Left colon (tissue), 1 donor: Measurements from ENCODE around the gene CCDC127.

DNA sequence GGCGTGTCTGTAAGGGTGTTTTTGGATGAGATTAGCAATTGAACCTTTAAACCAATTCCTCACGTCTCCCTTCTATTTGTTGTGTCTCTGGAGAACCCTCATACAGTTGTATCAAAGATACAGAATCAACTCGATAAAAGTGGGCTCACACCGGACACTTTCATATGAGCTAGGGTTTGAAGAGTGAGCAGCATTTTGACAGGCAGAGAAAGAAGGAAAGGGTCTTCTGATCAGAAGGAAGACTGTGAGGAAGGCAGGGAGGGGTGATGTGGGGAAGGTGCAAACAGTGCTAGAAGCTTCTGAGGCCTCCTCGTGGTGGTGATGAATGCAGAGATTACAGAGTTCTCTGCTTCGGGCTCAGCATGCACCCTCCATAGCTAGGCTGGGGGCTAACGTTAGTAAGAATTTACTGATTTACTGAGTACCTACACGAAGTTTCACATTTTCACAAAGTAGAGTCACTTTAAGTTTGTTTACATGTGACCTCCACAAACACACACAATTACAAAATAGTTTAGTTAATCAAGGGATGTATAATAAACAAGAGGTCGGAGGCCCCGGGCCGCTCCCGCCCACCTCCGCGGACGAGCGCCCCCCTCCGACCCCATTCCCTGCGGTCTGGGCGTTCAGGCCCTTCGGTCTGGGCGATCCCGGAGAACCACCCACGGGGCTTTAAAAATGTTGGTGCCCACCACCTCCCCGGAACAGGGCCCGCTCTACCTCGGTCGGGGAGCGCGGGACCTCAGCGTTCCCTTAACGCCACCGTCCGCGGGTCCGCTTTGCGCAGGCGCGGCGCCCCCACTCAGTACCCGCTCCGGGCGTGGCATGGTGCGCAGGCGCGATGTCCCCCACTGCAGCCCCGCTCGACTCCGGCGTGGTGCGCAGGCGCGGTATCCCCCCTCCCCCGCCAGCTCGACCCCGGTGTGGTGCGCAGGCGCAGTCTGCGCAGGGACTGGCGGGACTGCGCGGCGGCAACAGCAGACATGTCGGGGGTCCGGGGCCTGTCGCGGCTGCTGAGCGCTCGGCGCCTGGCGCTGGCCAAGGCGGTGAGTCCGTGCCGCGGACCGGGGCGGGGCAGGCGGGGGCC is at the start of gene CCDC127:
Gene CCDC127 (minus strand): TSS at position 781 of the 1,087 bp plus-strand sequence.
- PRO-cap, result bidirectional peak, plus-strand start at position 948 of the sequence, minus-strand start at position 776 of the sequence

- PRO-cap, result no peak
Observed at GRCh38 chr5:225713-226317, 7.7 kb downstream of the SDHA start.

- PRO-cap, result no peak
Observed at GRCh38 chr5:243267-244415, 25.5 kb downstream of the SDHA start.

GRCh38 chr5:505781-506571 is 18.3 kb downstream of the SLC9A3 start:
- PRO-cap, result bidirectional peak, plus-strand start at chr5:506268, minus-strand start at chr5:506075

DNA sequence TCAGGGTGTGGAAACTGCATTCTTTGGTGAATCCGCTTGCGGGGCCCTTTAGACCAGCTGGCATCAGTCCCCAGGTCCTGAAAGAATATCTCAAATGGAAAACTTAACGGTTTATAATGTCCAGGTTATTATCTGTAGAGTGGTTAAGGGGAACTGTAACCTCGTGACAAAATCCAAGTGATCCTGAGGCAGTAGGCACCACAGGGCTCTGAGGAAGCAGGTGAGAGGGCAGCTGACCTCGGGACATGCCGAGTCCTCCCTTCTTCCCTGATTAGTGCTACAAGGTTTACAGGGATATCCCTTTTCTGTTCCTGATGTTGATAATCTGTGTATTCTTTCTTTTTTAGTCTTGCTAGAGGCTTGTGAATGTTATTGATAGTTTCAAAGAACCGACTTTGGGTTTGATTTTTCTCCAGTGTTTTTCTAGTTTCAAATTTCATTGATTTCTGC is 1.6 kb downstream of the CEP72 start:
- PRO-cap, result no peak

GRCh38 chr5:690885-691475 is 2.2 kb downstream of the TPPP start:
- PRO-cap, result no peak

DNA sequence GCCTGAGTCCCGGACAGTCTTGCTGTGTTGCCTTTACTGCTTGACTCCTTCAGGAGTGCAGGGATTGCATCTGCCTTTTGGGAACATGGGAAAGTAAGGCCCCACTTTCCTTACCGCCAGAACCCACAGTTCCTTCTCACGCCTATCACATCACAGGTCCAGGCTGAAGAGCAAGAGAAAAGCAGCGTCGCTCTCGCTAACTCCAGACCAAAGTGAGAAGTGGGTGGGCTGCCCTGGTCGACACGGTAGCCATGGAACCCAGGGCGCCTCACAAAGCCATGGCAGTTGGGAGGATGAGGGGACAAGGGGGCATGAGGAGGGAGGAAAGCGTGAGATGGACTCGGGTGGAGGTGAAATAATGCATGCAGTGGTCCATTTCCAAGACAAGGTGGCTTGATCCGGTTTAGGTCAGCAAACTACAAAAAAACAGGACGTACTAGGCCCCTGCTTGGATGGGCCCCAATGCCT is 8.0 kb upstream of the ZDHHC11 start:
- PRO-cap, result no peak

- PRO-cap, result no peak
Observed at GRCh38 chr5:870166-870655, 19.4 kb upstream of the ZDHHC11 start.

DNA sequence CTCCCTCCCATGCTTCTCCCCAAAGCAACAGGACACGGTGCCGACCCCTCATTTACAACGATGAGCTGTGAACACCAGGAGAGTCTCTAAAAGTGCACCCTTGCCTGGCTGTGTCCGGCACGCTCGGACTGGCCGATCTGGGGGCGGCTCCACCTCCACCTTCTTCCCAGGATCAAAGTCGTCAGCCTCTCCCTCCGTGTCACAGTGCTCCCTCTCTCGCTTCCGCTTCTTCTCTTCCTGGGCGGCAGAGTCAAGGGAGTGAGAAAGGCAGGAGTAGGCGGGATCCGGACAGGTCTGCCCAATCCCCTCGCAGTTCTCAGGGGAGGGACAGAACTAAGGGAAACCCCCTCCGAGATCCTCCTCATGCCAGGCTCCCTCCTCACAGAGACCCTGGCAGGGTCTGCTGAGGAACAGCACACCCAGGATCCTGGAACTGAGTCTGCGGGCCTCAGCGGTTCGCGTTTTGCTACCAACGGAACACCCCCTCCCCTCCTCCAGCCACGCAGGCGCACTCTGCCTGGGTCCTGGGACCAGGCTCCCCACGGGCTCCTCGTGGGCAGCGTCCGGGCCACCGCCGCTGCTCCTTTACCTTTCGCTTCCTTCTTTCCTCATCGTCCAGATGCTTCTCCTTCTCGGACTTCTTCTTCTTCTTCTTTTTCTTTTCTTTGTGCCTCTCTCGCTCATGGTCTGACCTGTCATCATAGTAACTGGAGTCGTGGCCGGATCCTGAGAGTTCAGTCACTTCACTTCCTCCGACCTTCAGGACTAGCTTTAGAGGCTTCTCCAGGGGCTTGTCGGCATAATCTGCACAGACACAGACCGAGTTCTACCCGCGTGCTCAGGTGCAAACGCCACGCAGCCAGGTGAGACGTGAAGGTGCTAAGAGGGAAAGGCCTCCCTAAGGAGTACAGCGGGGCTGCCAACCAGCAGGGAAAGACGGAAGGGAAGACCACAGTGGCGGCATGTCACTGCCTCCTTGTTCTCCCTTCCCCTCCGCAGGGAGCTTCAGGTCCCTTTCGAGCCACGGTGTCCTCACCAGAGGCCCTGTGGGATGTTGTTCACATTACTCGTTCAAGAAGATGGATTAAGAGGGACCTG is 1.2 kb downstream of the BRD9 start:
- PRO-cap, result bidirectional peak, plus-strand start at position 396 of the sequence, minus-strand start at position 236 of the sequence; unidirectional peak, plus-strand start at position 933 of the sequence

DNA sequence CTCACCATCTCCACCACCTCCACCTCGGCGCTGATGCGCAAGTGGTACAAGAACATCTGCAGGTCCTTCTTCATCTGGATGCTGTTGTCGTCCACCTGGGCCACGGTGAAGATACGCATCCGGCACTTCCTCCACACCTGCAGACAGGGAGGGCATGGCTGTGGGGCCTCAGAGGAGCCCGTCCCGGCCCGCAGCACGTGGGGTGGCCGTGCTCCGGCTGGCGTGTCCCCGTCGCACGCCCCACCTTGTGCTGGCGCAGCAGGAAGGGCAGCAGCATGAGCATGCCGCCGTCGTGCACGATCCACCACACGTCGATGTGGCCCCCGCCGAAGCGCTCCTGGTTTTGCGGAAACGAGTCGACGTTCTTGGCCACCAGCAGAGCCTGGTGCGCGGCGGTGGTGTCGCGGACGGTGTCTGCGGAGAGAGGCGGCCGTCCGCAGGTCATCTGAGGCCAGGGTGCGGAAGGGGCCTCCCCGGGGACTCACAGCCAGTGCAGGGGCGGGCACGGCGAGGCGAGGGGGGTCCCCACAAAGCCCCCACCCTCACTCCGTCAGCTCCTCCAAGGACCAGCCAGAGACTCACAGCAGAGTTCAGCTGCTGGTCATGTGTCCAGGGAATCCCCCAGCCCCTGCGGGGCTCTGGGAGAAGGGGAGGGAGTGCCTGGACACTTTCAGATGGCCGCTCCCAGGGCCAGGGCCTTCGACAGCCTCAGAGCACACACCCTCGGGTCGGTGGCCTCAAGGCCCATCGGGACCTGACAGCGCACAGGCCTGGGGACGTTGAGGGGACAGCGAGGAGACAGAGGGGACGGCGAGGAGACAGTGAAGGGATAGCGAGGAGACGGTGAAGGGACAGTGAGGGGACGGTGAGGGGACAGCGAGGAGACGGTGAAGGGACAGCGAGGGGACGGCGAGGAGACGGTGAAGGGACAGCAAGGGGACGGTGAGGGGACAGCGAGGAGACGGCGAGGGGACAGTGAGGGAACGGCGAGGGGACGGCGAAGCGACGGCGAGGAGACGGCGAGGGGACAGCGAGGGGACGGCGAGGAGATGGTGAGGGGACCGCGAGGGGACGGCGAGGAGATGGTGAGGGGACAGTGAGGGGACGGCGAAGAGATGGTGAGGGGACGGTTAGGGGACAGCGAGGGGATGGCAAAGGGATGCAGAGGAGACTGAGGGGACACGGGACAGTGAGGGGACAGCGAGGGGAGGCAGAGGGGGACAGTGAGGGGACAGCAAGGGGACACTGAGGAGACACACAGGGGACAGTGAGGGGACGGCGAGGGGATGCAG is 47.6 kb downstream of the SLC12A7 start:
- PRO-cap, result no peak

DNA sequence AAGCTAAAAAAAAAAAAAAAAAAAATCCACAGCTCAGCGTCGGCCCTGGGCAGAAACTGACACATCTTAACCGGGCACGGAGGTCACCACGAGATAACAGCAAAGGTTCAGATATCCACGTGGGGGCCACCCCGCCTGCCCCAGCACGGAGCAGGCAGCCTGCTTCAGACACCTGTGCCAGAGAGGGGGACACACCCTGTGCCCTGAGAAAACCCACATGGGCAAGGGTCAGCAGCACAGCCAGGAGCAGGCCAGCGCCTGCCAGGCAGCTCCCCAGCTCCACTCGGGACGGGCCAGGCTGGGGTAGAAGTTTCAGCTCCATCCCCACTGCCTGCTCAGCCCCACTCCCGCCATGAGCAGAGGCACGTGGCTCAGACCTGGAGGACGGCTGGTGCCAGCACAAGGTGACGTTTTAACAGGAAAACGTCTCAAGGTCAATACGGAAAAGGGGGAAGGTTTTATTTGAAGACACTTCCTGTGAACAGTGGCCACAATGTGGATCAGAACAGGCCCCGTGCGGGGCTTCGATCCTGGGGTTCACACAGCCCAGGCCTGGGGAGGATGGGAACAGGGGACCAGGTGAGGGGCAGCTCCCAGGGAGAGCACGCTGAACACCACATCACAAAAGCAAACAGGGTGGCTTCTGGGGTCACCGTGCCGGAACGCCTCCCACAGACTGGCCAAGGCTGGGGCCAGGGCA is 22.1 kb downstream of the SLC12A7 start:
- PRO-cap, result no peak

- PRO-cap, result no peak
Observed at GRCh38 chr5:1101690-1102699, 9.9 kb downstream of the SLC12A7 start.

DNA sequence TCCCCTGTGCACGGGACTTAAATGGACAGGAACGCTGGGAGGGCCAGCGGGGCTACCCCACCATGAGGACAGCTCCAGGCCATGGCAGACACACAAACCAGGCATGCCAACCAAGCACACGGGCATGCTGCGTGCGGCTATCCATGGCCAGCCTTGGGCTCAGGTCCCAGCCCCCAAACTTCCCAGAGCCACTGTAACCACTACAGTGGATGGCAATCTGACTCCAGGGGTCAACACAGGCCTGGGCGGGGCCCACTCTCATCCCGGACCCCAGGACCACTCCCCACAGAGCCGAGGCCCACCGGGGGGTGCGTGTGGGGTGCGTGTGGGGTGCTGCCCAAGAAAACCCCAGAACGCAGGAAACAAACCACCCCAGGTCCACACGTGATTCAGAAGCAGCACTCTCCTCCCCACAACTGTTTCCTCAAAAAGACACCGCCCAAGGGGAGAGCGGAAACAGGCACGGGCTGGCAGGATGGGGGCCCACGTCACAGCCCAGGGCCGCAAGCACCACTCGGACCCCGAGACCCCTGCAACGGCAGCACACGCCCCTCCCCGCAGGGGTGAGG is 7.4 kb downstream of the SLC12A7 start:
- PRO-cap, result no peak

DNA sequence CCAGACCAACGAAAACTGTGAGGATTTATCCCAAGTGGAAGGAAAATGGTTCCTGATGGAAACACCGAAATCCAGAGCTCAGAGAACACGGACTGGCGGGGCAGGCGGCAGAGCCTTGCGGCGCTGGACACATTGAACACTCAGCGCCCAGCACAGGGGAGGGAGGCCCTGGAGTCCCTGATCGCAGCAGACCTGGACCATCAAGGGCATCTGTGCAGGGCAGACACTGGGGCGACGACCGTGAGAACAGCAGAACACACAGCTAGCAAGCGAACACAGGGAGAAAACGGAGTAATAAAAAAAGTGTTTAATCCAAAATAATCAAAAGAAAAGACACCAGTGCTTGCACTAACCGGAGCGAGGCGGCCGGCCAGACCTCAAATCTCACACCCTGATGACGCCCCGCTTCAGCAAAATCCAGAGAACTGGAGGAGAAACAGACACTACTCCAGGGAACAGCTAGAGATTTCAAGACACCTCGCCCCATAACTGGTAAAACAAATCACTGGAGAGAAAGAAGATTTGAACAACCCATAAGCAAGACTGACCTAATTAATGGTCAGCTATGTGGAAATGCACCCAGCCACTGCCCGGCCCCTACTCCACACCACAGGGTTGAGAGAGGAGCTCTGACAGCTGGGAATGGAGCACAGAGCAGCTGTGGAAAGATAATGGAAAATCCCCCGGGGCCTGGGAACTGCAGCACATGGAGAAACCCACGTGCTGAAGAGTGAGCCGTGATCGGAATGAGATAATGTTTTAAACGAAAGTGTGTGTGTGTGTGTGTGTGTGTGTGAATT is 12.8 kb upstream of the SLC12A7 start:
- PRO-cap, result no peak

- PRO-cap, result no peak
Observed at GRCh38 chr5:1129353-1129673, 17.4 kb upstream of the SLC12A7 start.

DNA sequence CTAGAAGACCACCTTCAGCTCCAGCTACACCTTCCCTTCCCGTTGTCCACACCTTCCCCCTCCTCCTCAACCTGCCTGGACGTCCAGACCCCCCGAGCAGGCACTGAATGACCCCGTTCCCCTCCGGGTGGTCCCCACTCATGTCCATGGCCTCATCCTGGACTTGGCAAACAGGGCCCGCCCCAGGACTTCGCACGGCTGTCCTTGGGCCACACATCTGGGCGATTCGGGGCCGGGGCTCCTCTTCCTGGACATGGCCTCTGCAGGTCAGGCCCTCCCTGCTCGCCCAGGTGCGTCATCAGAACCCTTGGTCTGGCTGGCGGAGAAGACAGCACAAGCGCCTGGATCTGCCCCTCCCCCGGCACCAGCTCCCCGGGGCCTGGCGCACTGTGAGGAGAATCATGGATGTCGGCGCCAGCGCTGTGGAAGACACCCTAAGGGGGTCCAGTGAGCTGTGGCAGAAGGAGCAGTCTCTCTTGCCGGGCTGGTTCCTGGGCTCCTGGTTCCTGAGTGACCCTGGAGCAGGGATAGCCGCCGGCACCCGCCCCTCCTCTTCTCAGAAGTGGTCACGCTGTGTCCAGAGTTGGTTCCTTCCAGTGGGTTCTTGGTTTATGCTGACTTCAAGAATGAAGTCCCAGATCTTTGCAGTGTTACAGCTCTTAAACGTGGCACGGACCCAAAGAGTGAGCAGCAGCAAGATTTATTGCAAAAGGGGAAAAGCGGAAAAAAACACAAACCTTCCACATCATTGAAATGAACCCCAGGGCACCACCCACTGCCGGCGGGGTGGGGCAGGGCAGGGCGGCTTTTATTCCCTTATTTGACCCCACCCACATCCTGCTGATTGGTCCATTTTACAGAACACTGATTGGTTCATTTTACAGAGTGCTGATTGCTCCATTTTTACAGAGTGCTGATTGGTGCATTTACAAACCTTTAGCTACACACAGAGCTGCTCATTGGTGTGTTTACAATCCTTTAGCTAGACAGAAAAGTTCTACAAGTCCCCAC is 25.9 kb upstream of the SLC12A7 start:
- PRO-cap, result unidirectional peak, minus-strand start at position 508 of the sequence; unidirectional peak, minus-strand start at position 783 of the sequence

DNA sequence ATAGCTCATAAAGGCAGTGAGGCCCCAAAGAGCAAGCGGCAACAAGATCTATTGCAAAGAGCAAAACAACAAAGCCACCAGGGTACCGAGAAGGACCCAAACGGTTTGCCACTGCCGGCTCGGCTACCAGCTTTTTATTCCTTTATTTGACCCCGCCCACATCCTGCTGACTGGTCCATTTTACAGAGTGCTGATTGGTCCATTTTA is 28.5 kb upstream of the SLC6A19 start:
- PRO-cap, result no peak

- PRO-cap, result no peak
Observed at GRCh38 chr5:1324387-1325286, 20.3 kb downstream of the CLPTM1L start.

GRCh38 chr5:1460574-1461407 is 15.6 kb upstream of the SLC6A3 start:
- PRO-cap, result no peak

GRCh38 chr5:1474361-1475380 is 29.4 kb upstream of the SLC6A3 start:
- PRO-cap, result no peak